Measurements from ENCODE around the genes IRGC, ZNF45, ZNF222, ZNF180, CEACAM19 and RELB.

GRCh38 chr19:43594599-43595640, 1.0 kb downstream of the IRGQ start:
- PRO-cap, 7 experiments: peak in 6 of 7 experiments; most common plus-strand start chr19:43594883 (in 4); most common minus-strand start chr19:43595241 (in 1)
- RAMPAGE, long total RNA, 2 experiments: no peak in any of the 2 experiments

DNA sequence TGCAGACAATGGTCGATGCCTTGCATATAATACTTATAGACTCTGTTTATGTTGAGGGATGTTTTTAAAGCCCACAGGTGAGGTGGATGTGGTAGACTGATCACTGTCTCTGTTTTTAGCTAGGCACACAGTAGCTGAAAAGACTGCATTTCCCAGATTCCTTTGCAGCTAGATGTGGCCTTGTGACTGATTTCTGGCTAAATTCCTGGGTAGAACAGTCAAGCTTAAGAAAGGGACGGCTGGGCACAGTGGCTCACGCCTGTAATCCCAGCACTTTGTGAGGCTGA, 3.9 kb downstream of the ZNF576 start:
- PRO-cap, 7 experiments: no peak in any of the 7 experiments
- RAMPAGE, long total RNA, 2 experiments: no peak in any of the 2 experiments

DNA sequence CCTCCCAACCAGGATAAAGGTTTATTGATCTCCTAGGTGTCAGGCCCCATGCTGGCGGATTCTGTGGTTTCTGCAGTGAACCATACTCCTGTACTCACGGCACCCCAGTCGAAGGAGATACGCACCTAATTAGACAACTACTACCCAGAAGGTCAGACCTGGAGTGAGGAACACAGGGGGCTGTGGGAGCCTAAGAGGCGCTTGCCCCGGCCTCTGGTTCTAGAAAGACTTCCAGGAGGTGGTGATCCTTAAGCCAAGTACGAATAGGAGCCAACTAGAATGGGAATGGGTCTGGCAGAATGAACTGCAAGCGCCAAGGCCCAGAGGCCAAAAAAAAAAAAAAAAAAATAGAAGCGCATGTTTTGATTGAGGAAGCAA, 720 bp upstream of the ZNF428 start:
- PRO-cap, 7 experiments: no peak in any of the 7 experiments
- RAMPAGE, long total RNA, 2 experiments: no peak in any of the 2 experiments

GRCh38 chr19:43715723-43716172, at the start of gene IRGC:
Gene IRGC (plus strand): TSS chr19:43716076.
- PRO-cap, 7 experiments: no peak in any of the 7 experiments
- RAMPAGE, long total RNA, 2 experiments: no peak in any of the 2 experiments

GRCh38 chr19:43934787-43935708, at the start of gene ZNF45:
Gene ZNF45 (minus strand): TSS chr19:43935282.
- PRO-cap, 7 experiments: peak in 7 of 7 experiments; most common plus-strand start chr19:43935402 (in 7); most common minus-strand start chr19:43935269 (in 7)
- RAMPAGE, long total RNA, 2 experiments: start-site peak on the minus strand in 1 of 2 experiments, at chr19:43935251-43935259 at its widest, 39 reads per replicate

DNA sequence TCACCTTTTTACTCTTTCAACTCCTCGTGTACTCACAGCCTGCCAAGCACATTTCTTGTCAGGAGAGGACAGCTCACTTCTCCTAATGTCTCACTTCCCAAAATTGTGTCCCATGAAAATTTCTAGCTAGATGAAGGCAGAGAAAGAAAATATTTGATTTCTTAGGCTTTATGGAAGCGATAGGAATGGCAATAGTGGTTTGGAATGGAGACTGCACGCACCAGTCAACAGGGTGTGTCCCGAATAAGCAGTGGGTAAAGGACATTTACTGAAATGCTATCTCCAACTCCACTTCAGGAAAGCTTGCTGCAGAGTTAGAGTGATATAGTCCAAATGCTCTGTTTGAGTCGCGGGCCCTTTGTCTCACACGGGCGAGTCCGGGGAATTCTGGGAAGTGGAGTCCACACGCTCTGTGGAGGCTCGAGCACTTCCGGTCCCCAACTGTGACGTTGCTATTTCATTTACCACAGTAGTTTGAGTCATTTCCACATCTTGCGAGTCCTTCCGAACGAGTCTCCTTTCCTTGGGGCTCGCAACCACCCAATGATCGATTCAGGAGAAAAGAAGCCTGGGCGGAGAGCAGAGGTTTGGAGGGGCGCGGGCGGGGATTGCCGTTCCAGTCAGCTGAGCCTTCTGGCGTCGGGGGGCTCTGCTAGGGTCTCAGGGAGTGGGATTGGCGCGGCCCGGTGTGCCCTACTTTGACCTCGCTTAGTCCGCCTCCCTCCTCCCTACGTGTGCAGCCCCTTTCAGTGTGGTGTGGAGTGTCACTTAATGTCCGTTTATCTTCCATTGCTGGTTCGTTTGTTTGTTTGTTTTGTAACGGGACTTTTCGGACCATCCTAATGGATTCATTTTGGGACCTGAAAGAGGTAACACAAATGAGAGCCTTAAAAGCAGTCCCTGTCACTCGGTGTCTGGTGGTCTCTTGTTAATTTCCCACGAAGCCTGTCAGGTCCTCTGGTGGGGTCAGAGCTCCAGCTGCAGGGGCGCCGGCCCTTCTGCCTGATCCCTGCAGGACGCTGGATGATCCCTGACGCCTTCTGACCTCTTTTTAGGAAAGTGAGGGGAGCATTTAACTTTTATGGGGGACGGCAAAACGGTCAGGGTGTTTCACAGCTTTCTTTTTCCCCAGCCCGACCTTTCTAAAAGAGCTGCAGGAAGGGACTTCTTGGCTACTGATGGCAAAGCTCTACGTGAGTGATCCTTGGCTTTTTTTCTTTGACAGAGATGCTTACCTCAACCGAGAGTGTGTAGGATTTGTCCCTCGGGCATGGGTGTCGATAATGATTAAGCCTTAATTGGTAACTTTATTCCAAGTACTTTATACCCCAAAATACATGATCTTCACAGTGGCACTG, at the start of gene ZNF222:
TSS of gene ZNF222 (plus strand) at position 486 of the 1,358 bp plus-strand sequence.
- PRO-cap, 7 experiments: peak in 7 of 7 experiments; most common plus-strand start position 490 of the sequence (in 5); most common minus-strand start position 379 of the sequence (in 7)
- RAMPAGE, long total RNA, 2 experiments: start-site peak on the plus strand in 2 of 2 experiments, centred at positions 453 to 479 of the sequence, 34 to 66 reads per replicate

DNA sequence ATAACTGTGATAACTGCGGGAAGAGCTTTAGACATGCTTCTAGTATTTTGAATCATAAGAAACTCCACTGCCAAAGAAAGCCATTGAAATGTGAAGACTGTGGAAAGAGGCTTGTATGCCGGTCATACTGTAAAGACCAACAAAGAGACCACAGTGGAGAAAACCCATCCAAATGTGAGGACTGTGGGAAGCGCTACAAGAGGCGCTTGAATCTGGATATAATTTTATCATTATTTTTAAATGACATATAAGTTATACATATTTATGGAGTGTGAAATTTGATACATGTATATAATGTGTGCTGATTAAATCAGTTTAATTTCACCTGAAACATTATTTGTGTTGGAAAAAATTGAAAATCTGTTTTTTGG, 7.6 kb downstream of the ZNF222 start:
- PRO-cap, 7 experiments: no peak in any of the 7 experiments
- RAMPAGE, long total RNA, 2 experiments: no peak in any of the 2 experiments

DNA sequence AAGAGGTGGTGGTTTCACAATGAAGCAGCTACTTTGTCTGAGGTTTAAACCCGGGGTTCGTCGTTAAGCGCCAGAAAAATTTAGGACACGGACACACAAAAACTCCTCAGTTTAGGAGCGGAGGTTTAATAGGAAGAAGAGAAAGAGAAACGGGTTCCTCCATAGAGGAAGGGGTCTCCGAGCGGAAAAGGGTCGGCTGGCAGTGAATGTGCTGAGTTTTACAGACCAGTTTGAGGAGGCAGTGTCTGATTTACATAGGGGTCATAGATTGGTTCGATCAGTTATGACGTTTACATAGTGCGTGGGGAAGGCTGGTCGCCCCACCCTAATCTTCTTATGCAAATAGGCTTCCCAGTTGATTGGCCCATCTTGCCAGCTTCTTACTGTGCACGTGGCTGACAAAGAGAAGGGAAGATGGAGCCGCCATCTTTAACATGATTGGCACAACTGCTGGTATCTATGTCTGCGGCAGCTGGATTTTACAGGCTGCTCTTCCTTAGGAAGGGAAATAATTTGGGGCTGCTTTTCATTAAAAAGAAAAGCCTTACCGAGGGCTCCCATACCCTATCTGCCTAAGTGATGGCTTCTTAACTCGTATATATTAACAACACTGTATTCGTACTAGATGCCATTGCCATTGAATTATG, 1.2 kb upstream of the ZNF225 start:
- PRO-cap, 7 experiments: no peak in any of the 7 experiments
- RAMPAGE, long total RNA, 2 experiments: no peak in any of the 2 experiments

GRCh38 chr19:44479043-44479824, 21.1 kb downstream of the ZNF180 start:
- PRO-cap, 7 experiments: no peak in any of the 7 experiments
- RAMPAGE, long total RNA, 2 experiments: no peak in any of the 2 experiments

- PRO-cap, 7 experiments: peak in 7 of 7 experiments; most common plus-strand start chr19:44500627 (in 5); most common minus-strand start chr19:44500538 (in 6)
- RAMPAGE, long total RNA, 2 experiments: start-site peak on the minus strand in 1 of 2 experiments, at chr19:44500514-44500522 at its widest, 61 reads per replicate
Observed at GRCh38 chr19:44499853-44501044, at the start of gene ZNF180. Gene ZNF180 (minus strand): TSS chr19:44500522.

GRCh38 chr19:44647095-44647620, 3.4 kb downstream of the PVR start:
- PRO-cap, 7 experiments: no peak in any of the 7 experiments
- RAMPAGE, long total RNA, 2 experiments: no peak in any of the 2 experiments

DNA sequence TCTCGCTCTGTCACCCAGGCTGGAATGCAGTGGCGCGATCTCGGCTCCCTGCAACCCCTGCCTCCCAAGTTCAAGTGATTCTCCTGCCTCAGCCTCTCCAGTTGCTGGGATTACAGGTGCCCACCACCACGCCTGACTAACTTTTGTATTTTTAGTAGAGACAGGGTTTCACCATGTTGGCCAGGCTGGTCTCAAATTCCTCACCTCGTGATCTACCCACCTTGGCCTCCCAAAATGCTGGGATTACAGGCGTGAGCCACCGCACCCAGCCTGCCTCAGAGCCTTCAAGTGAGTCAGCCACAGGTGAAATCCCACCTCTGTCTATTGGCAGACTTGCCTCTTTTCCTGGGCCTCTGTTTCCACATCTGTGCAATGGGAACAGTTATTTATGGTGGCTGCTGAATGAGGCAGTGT, at the start of gene CEACAM19:
TSS of gene CEACAM19 (plus strand) at position 334 of the 414 bp plus-strand sequence.
- PRO-cap, 7 experiments: no peak in any of the 7 experiments
- RAMPAGE, long total RNA, 2 experiments: no peak in any of the 2 experiments

GRCh38 chr19:44677048-44677587, 5.8 kb downstream of the CEACAM19 start:
- PRO-cap, 7 experiments: no peak in any of the 7 experiments
- RAMPAGE, long total RNA, 2 experiments: no peak in any of the 2 experiments

GRCh38 chr19:44770434-44771068, 7.1 kb upstream of the CBLC start:
- PRO-cap, 7 experiments: no peak in any of the 7 experiments
- RAMPAGE, long total RNA, 2 experiments: no peak in any of the 2 experiments

DNA sequence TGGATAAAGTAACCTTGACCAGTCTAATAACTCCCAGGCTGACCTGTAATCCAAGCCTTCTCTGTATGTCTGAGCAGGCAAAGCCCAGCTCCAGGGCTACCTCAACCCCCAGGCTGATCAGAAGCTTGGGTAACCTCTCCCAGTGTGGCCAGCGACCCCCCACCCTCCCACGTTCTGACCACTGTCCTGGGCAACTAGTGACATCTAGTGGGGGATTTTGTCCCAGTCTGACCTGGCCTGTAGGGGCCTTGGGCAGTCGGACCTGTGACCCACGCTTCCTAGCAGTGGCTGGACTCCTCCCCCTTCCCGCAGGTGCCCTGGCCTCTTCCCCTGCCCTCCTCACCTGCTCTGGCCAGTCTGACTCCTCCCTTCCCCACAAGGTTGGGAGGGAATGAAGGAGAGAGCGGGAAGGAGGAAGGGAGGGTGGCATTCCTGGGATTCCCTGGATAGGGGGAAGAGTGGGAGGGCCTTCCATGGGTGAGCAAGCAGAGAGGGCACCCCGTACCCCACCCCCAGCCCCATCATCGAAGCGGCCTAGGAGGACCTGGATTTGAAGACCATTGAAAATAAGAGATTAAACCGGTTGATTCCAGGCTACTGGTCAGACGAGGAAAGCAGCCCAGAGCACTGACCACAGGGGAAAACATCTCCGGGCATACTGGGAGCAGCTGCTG, 848 bp upstream of the BCAM start:
- PRO-cap, 7 experiments: no peak in any of the 7 experiments
- RAMPAGE, long total RNA, 2 experiments: no peak in any of the 2 experiments

DNA sequence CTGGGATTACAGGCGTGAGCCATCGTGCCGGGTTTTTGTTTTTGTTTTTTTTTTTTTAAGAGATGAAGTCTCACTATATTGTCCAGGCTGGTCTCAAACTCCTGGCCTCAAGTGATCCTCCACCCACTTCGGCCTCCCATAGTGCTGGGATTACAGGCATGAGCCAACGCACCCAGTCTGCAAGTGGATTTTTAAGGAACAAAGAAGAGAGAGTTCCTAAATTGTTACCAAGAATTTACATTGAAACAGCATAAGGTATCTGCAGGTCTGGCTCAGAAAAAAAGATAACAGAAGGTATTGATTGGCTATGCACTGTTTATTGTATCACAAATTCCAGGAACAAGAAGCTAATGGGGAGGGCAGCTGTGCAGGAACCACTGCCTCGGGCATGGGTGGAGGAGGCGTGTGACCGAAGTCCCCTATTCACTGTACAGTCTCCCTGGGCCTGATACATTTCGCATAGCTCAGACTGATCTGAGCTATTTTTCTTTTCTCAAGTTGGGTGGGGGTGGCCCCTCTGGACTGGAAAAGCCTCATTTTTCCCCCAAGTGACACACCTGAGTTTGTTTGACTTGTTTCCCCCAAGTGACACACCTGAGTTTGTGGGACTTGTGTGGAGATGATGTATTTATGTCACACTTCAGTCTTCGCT, 11.7 kb downstream of the NECTIN2 start:
- PRO-cap, 7 experiments: no peak in any of the 7 experiments
- RAMPAGE, long total RNA, 2 experiments: no peak in any of the 2 experiments

DNA sequence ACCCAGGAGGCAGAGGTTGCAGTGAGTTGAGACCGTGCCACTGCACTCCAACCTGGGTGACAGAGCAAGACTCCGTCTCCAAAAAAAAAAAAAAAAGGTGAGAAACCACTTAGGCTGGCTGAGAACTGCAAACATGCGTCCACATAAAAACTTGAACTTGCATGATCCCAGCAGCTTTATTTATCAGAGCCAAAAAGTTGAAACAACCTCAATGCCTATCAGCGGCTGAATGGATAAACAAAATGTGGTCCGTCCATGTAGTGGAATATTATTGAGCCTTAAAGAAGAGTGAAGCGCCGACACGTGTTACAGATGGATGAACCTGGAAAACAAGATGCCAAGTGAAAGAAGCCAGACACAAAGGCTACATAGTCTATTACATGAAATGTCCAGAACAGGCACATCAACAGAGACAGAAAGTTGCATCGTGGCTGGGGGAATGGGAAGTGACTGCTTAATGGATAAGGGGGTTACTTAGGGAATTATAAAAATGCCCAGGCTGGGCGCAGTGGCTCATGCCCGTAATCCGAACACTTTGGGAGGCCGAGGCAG, 13.7 kb downstream of the NECTIN2 start:
- PRO-cap, 7 experiments: no peak in any of the 7 experiments
- RAMPAGE, long total RNA, 2 experiments: no peak in any of the 2 experiments

- PRO-cap, 7 experiments: no peak in any of the 7 experiments
- RAMPAGE, long total RNA, 2 experiments: no peak in any of the 2 experiments
Observed at GRCh38 chr19:44908226-44909061, 2.8 kb downstream of the APOE start.

DNA sequence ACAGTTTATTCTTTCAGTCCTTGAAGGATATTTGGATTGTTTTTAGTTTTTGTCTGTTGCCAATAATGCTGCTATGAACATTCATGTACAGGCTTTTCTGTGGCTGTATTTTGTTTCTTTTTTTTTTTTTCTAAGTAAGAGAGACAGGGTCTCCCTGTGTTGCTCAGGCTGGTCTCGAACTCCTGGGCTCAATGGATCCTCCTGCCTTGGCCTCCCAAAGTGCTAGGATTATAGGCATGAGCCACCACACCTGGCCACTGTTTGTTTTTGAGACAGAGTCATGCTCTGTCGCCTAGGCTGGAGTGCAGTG, 3.9 kb downstream of the CLPTM1 start:
- PRO-cap, 7 experiments: no peak in any of the 7 experiments
- RAMPAGE, long total RNA, 2 experiments: no peak in any of the 2 experiments

DNA sequence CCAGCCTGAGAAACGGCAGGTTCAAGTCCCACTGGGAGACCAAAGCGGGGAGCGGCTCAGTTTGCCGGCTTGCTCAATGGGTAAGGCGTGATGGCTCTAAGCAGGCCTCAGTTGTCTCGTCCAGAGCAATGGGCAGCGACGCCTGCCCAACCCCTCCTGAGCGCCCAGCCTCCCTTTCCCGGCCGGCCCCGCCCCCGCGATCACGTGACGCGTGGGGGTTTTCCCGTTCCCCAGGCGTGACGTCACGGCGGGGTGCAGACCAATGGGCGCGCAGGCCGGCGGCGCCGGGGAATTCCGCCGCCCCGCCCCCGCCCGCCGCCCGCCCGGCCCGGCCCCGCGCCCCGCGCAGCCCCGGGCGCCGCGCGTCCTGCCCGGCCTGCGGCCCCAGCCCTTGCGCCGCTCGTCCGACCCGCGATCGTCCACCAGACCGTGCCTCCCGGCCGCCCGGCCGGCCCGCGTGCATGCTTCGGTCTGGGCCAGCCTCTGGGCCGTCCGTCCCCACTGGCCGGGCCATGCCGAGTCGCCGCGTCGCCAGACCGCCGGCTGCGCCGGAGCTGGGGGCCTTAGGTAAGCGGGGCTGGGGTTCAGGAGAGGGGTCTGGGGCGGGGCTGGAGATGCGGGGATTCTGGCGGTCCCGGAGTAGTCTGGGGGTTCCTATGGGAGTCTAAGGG, at the start of gene RELB:
TSS of gene RELB (plus strand) at position 346 of the 671 bp plus-strand sequence.
- PRO-cap, 7 experiments: peak in 5 of 7 experiments; most common plus-strand start position 237 of the sequence (in 2); most common minus-strand start position 144 of the sequence (in 4)
- RAMPAGE, long total RNA, 2 experiments: no peak in any of the 2 experiments

Data from ovary (tissue), 7 donors.